Mammary microvascular endothelial cell (primary cell): ENCODE measurements around the genes ZNF541, ELSPBP1, PLA2G4C and CARD8.

DNA sequence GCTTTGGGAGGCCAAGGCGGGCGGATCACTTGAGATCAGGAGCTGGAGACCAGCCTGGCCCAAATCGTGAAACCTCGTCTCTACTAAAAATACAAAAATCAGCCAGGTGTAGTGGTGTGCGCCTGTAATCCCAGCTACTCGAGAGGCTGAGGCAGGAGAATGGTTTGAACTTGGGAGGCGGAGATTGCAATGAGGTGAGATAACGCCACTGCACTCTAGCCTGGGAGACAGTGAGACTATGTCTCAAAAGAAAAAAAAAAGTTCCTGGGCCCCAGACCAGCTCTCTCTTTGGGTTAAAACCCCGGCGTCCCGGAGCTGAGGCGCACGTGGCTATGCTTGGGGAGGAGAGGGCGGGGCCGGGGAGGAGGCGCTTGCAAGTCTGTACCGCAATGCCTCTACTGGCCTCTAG is 369 bp upstream of the DHX34 start:
- RAMPAGE, long total RNA, result no peak

DNA sequence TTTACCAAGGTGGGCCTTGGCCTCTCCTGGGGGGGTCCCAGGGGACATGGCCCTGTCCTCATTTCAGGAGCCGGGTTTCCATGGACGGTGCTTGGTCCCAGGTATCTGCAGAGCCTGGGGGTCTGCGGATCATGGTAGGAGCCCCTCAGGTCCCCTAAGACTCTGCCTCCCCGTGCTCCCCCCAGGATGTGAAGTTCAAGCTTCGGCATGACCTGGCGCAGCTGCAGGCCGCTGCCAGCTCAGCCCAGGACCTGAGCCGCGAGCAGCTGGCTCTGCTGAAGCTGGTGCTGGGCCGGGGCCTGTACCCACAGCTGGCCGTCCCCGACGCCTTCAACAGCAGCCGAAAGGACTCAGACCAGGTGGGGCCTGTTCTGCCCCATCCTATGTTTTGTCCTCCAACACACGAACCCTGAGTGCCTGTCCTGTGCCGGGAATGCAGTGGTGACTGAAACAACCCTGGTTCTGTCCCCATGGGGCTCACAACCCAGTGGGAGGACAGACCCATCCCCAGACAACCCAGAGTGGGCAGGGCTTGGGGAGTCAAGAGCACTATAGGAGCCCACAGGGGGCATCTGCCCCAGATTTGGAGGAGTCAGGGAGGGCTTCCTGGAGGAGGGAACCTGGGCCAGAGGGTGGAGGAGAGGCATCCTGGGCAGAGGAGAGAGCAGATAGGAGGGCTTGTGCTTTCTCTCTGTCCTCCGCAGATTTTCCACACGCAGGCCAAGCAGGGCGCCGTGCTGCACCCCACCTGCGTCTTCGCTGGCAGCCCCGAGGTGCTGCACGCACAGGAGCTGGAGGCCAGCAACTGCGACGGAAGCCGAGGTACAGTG is 26.8 kb downstream of the DHX34 start:
- RAMPAGE, long total RNA, result no peak

DNA sequence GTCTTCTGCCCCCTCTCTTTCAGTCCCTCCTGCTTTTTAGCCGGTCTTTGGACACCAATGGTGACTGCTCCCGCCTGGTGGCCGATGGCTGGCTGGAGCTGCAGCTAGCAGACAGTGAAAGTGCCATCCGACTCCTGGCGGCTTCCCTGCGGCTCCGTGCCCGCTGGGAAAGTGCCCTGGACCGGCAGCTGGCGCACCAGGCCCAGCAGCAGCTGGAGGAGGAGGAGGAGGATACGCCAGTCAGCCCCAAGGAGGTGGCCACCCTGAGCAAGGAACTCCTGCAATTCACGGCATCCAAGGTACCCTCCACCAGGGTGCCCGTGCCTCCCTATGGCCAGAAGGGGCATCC is 30.5 kb downstream of the DHX34 start:
- RAMPAGE, long total RNA, result no peak

DNA sequence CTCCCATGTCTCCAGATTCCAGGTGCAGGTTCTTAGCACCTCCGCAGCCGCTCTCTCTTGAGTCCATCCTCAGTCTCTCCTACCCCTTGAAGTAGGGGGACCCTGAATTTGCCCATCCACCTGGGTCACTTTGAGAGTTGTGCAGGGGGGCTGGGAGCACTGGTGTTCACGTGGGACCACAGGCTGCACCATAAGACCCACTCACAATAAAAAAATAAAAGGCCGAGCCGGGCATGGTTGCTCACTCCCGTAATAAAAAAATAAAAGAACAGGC is 33.2 kb downstream of the DHX34 start:
- RAMPAGE, long total RNA, result no peak

DNA sequence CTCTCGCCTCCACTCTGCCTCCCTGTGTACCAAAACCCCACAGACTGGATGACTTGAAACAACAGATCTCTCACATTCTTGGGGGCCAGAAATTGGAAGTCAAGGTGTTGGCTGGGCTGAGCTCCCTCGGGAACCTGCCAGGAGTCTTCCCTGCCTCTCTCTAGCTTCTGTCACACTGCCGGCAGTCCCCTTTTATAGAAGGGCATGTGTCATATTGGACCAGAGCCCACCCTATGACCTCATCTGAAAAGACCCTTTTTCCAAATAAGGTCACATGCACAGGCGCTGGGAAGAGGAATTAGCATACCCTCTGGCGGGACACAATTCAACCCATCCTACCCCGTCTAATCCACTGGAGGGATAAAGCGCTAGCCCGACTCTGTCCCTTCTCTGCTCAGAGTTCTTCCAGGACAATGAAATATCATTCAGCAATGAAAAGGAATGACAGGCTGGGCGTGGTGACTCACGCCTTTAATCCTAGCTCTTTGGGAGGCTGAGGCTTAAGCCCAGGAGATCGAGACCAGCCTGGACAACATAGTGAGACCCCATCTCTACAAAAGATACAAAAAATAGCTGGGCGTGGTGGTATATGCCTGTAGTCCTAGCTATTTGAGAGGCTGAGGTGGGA is 28.7 kb downstream of the MEIS3 start:
- RAMPAGE, long total RNA, result no peak

- RAMPAGE, long total RNA, result no peak
Measured at GRCh38 chr19:47485136-47485790, 1.2 kb upstream of the KPTN start.

GRCh38 chr19:47488949-47489375 is 4.9 kb upstream of the KPTN start:
- RAMPAGE, long total RNA, result no peak

DNA sequence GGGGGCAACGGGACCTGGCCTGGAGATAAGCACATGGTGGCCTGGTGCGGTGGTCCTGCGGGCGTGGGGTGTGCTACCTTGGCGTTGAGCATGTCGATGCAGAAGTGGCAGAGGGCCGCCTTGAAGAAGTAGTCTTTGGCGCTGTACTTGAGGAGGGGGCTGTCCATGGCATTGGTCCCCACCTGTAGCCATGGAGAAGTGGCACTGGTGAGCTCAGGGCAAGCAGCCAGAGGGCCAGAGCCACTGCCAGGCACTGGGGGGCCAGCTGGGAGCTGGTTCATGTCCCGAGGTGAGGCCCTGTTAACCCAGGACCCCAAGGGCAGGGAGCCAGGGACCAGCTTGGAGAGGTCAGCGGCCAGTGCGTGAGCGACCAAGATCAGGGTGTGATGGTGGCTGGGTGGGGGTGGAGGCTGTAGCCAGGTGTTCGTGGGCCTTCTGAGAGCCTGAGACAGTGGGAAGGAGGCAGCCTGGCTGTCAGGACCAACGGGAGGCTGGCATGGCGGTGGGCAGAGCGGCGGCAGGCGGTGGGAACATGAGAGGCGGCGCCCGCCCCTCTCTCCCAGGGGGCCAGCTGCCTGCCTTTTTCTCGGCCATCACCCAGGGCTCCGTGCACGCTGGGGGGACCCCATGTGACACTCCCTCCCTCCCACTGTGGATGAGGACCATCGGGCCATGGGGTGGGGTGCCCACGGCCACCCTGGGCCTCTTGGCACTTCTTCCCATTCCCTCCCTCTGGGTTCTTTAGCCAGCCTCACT is 8.1 kb upstream of the KPTN start:
- RAMPAGE, long total RNA, result no peak

GRCh38 chr19:47573050-47574071 is at the start of gene ZNF541:
Gene ZNF541 (minus strand): TSS chr19:47573148.
- RAMPAGE, long total RNA, result no peak

- RAMPAGE, long total RNA, result no peak
Measured at GRCh38 chr19:47613647-47614082, 4.7 kb downstream of the BICRA start.

DNA sequence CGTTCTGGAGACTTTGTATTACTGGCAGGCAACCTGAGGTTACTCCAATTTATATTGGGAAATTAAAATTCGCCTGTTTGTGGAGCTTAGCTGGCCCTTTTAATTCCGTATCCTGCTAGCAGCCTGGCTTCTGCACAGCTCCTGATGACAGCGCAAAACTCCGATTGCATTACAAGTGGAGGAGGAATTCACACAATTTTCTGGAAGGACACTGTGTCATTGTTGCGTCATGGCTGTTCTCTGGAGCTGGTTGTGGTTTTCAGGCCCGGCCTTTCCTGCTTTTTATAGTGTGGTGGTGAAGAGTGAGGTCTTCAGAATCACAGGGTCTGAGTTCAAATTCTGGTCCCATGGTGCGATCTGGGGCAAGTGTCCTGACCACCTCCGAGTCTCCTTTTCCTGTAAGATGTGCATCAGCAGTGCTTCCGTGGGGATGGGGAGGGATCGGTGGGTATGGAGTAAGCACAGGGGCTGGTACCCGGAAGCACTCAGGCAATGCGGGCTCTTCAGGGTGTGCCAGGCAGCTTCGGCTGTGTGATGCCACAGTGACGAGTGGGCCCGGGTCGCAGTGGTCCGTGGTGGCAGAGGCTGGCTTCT is 49.0 kb upstream of the EHD2 start:
- RAMPAGE, long total RNA, result no peak

GRCh38 chr19:47719887-47720133 is 6.6 kb downstream of the EHD2 start:
- RAMPAGE, long total RNA, result no peak

- RAMPAGE, long total RNA, result no peak
Measured at GRCh38 chr19:47781941-47782467, 3.5 kb downstream of the SELENOW start.

DNA sequence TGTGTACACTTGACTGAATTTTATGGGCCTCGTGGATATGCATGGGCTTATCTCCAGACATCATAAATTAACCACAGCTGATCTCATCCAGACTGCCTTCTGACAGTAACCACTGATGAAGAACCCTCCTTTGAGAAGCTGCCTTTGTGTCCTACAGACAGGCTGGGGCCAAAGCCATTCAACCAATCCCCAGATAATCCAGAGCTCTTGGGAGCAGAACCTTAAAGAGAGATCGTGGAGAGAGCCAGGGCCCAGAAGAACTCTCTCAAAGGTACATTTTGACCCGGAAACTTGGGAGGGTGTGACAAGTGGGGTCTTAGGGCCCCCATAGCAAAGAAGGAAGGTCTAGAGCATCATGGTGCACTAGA is at the start of gene ELSPBP1:
Gene ELSPBP1 (plus strand): TSS at position 92 of the 368 bp plus-strand sequence.
- RAMPAGE, long total RNA, result no peak

GRCh38 chr19:48064616-48064891 is 20.7 kb upstream of the CABP5 start:
- RAMPAGE, long total RNA, result no peak

- RAMPAGE, long total RNA, result no peak
Measured at GRCh38 chr19:48107471-48108196, 3.0 kb downstream of the PLA2G4C start.

DNA sequence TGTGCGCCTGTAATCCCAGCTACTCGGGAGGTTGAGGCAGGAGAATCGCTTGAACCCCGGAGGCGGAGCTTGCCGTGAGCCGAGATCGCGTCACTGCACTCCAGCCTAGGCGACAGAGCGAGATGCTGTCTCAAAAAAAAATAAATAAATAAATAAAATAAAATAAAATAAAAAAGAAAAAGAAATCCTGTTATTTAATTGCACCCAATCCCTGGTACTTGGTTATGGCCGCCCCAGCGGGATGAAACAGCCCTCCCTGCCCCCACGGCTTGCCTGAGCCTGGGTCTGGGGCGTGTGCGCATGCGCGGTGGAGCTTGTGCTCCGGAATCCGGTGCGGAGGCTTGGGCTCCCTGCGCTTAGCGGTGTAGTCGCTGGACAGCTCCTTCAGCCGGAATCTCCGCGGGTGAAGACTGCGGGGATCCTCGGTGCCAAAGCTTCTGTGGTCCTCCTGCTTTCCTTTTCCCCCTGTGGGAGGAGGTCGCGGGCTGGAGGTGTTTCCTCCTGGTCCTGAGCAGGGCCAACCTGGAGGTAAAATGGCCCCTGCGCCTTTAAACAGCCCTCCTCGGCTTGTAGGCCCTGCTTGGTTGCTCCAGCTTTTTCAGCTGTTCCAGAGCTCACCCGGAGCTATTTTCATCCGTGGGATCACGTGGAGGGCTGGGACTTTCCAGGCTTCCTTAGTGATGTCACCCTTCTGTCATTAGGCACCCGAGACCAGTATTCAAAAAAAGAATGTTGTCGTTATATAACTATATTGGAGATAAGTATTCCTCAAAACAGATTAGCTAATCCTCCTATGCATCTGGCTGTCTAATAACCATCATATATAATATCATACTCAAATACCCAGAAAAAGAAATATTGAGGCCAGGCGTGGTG is at the start of gene PLA2G4C:
Gene PLA2G4C (minus strand): TSS at position 604 of the 876 bp plus-strand sequence.
- RAMPAGE, long total RNA, result start-site peak on the minus strand centred at position 587 of the sequence, 36 bp wide, 372 and 234 reads in 2 replicates

DNA sequence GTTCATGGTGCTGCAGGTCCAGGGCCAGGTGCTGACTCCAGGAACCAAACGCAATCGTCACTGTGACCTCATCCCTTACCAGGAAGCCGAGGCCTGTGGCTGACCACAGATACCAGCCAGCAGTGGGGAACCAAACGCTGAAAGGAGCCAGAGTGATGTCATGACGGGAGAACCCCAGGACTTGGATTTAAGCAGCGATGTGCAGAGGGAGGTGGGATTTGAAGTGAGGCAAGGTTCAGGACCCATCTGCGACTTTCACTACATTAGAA is 24.9 kb downstream of the CARD8 start:
- RAMPAGE, long total RNA, result no peak

- RAMPAGE, long total RNA, result start-site peak on the plus strand at chr19:48255680-48255720, 109 and 12 reads in 2 replicates
Measured at GRCh38 chr19:48255274-48256262, at the start of gene CARD8. Gene CARD8 (minus strand): TSS chr19:48255912.

DNA sequence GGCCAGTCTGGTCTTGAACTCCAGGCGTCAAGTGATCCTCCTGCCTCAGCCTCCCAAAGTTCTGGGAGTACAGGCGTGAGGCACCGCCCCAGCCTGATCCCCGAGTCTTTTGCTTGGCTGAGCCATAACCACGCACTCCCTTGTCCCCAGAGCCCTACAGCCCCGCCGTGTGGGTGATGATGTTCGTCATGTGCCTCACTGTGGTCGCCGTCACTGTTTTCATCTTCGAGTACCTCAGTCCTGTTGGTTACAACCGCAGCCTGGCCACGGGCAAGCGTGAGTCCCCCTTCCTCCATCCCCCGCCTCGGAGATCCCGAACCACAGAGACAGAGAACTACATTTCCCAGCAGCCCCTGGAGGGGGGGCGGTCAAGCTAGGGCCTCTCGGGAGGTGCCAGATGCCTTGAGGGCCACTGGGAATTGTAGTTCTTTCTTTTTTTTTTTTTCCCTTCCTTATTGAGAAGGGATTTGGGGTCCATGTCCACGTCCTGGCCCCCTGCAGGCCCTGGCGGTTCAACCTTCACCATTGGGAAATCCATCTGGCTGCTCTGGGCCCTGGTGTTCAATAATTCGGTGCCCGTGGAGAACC is 25.7 kb downstream of the GRIN2D start:
- RAMPAGE, long total RNA, result no peak